Measurements from ENCODE around the gene RAB22A.

DNA sequence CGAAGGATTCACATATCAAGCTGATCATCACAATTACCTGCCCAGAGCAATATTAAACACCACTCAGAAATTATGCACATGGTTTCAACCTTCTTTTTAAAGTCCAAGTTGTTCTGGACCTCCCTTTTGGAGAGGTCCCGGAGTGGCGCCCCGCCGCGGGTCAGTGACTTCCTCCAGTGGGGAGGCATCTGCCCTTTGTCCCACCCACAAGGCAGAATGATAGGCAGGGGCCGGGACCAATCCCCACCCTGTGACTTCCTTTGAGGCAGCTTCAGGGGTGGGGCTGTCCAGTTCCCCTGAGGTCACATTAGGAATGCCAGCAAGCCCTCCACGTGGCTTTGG is 129.3 kb upstream of the C20orf85 start:
- PRO-cap: no peak

GRCh38 chr20:58097716-58098112 is 53.0 kb upstream of the C20orf85 start:
- PRO-cap: no peak

DNA sequence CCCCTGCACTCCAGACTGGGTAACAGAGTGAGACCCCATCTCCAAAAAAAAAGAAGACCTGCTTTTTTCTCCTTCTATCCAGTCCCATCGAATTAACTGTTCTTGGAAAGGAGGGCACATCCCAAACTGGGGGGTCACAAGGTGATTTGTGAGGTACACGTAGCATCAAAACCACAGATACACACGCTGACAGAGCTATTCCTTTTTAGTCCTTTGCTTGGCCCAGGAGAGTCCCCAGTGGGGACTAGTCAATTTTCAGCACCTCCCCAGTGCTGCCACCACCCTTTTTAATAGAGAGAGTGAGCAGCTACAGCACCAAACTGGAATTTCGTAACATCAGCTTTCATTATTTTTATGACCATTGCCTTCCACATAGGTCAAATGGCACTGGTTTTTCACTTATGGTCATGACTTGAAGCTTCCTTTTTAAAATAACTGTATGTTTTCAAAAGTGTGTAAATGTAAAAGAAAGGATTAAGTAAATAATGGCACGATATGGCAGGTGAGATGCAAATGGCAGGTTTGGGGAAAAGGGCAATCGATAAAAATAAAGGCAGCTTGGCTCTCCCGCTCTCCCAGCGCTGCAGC is 17.7 kb upstream of the C20orf85 start:
- PRO-cap: no peak

- PRO-cap: no peak
Observed at GRCh38 chr20:58135528-58135885, 15.2 kb upstream of the C20orf85 start.

DNA sequence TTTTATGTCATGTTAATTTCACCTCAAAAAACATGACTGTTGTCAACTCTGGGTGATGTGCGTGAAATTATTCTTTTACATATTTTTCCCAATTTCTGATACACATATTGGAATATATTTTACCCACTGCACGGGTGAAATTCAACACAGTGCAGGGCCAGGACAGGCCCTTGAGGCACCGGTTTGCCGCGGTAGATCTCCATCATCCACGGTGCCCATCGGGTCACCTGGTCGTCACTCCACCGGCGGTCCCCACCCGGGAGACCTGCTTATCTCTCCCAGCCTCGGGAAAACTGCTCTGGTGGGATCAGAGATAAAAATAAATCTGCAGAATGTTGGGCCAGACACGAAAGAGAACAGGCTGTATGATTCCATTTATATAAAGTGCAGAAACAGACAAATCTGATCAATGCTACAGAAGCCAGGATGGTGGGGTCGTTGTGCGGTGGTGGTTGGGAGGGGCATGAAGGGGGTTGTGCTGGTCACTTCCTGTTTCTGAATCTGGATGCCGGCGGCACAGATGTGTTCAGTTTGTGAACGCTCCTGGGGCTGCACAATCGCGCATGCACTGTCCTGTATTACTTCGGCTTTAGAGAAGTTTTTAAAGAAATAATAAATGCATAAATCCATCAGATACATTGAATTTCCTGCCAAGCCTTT is 23.3 kb downstream of the C20orf85 start:
- PRO-cap: no peak

GRCh38 chr20:58179468-58180010 is 28.8 kb downstream of the C20orf85 start:
- PRO-cap: no peak

DNA sequence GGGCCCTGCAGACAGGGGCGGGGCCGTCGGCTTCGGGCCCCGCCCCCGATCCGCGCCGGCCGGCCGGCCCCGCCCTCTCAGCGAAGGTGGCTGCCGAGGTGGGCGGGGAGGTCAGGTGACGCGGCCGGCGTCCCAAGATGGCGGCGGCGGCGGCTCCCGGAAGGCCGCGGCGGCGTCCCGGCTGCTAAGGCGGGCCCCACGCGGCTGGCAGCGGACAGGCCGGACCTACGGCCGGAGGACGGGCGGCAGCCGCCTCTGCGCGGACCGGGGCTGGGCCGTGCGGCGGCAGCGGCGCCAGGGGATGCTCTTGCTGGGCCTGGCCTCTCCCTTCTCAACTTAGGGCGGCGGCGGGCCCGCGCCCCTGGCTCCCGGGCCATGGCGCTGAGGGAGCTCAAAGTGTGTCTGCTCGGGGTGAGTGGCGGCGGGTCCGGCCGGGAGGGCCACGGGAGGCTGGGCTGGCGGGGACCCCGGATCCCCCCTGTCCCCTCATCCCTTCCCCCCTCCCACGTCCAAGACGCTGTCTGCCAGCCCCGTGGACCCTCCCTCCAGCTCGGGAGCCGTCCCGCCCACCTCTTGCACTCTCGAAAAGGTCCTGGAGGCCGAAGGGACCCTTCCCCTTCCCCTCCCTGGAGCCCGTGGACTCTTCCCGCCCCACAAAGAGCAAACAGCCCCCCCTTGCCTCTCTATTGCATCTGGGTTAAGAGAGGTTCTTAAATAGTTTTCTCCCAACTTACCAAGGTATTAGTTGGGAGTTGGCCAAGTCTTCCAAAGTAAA is at the start of gene RAB22A:
RAB22A (plus strand) TSS at position 114 of the 775 bp plus-strand sequence.
- PRO-cap: bidirectional peak, plus-strand start at position 135 of the sequence, minus-strand start outside the sequence

DNA sequence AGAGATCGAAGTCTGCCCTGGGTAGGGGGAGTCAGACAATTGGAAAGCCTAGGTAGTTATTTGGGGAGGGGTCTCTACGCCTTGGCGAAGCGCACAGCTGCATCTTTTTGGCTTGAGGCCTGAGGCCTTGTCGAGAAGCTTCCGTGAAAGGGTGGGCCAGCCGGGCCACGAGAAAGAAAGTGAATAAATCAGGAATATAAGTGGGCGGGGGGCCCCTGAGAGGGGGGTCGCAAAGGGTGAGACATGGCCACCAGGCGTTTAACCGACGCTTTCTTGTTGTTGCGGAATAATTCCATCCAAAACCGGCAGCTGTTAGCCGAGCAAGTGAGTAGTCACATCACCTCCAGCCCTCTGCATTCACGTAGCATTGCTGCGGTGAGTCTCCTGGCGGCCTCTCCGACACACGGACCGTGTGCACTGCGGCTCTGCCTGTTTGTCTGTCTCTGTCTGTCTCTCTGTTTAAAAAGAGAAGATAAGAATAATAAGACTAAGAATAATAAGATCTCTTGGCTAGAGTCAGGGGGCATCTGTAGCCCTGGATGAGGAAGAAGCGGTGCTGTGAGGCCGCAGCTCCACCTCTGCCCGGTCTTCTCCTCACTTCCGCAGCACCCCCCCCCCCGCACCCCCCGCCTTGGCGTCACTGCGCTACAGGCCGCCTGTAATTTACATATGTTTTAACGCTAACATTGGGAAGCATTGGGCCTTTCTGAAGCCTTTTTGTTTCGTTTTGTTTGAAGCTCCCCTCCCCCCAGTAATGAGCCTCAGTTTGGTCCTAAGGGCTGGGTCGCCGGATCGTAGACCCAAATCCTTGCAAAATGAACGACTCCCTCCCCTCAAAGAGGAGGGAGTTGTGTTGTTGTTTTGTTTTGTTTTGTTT is 919 bp downstream of the STX16 start:
- PRO-cap: no peak

- PRO-cap: no peak
Observed at GRCh38 chr20:58841567-58841852, 49.7 kb upstream of the GNAS start.

DNA sequence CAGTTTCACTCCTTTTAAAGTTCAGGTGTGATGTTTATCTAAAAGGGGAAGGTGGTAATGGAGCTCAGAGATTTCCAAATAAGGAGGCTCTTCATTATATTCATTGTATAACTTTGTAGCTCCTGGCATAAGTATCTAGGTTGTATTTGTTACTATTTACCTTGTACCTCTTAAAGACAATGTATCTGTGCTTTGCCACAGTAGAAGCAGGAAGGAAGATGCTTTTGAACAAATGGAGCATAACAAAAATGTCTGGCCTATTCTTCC is 4.2 kb upstream of the GNAS start:
- PRO-cap: no peak

GRCh38 chr20:58898640-58899705 is 7.8 kb downstream of the GNAS start:
- PRO-cap: no peak

- PRO-cap: no peak
Observed at GRCh38 chr20:58905207-58905630, 14.0 kb downstream of the GNAS start.

- PRO-cap: no peak
Observed at GRCh38 chr20:58907585-58908161, 16.5 kb downstream of the GNAS start.

DNA sequence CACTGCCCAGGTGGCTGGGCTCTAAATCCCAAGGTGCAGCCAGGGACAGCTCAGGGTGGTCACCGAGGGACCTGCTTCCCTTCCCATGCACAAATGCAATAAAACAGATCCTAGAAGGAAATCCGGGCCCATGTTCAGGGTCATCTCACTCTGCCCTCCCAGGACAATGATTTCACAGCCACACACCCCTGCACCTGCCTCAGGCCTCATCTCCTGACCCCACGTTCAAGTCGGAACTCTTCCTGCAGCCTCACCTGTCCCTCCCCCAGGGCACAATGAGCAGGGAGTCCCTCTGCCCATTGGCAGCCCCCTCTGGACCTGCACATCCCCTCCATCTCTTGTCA is 4.9 kb downstream of the CTSZ start:
- PRO-cap: no peak

- PRO-cap: no peak
Observed at GRCh38 chr20:59010289-59010929, 3.4 kb upstream of the CTSZ start.

DNA sequence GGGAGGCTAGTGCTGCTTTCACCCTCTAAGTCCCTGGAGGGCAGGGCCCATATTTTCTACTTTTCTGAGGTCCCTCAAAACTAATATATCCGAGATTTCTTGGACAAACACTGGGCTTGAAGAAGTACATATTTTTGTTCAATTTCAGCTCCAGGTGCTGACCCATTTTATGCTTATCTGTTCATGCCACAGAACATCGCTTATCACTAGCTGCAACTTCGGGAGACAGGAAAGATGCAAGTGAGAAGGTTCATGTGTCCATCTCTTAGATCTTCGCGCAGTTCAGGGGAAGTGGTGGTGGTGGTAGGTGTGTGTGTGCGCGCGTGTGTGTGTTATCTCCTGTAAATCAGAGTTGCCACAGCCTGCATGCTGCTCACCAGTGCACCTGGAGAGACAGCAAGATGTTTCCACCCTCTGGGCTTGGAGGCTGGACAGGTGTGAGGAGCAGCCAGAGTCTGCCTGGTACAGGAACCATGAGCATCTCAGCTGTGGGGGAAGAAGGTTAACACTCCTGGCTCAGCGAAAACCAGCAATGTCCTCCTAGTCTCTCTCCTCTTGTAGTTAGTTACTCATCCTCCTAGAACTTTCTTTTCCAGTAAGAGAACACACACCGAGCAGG is 5.3 kb upstream of the TUBB1 start:
- PRO-cap: no peak

DNA sequence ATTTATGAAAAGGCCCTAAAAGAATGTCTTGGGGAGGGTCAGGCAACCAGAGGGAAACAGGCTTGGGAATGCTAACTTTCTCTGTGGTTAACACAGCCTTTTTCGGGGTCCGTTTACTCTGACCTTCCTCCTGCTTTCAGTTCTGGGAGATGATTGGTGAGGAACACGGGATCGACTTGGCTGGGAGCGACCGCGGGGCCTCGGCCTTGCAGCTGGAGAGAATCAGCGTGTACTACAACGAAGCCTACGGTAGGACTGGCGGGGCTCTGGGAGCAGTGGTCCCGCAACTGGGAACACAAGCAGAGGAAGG is 3.4 kb downstream of the TUBB1 start:
- PRO-cap: no peak

DNA sequence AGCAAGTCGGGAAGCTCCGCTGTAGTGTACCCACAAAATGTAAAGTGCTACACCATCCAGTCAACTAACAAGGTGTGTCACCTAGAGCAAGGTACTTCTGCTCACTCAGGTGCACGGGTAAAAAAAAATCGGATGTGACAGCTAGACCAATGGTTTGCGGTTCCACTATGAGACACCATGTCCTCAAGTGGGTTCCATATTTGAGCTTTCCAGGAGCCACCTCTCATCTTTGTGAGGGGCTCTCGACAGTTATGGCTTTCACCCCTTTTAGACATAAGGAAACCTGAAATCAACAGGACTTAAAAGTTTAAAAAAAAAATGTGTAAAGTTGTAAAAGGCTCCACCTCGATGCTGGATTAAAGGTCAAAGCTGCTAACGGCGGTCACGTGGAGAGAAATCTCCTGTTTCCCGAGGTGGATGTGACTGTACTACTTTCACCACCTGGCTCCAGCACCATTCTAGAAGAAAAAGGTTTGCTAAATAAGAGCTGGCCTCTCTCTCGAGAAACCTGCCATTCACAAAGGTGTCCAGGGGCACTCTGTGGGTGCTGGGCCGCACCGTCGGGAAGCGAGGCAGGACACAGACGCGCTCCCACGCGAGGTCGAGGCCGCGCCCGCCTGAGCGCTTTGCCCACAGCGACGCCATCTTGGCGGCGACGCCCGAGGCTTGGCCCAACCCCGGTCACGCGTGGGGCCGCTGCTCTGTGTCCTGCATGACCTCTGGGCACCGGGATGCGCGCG is 527 bp downstream of the ATP5F1E start:
- PRO-cap: no peak

DNA sequence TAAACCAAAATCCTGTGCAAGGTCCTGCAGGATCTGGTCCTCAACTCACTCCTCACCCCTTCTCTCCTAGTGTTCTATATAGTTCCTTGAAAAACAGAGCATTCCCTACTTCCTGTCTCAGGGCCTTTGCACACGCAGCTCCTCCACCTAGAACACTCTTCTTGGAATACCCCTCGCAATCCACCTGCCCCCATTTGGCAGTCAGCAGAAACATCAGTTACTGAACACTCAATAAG is 3.2 kb upstream of the ATP5F1E start:
- PRO-cap: no peak

- PRO-cap: no peak
Observed at GRCh38 chr20:59151624-59152257, 11.9 kb upstream of the ZNF831 start.

Data from neutrophil (primary cell).